SK-N-MC (cell line): ENCODE measurements around the genes TLCD5 and SORL1.

DNA sequence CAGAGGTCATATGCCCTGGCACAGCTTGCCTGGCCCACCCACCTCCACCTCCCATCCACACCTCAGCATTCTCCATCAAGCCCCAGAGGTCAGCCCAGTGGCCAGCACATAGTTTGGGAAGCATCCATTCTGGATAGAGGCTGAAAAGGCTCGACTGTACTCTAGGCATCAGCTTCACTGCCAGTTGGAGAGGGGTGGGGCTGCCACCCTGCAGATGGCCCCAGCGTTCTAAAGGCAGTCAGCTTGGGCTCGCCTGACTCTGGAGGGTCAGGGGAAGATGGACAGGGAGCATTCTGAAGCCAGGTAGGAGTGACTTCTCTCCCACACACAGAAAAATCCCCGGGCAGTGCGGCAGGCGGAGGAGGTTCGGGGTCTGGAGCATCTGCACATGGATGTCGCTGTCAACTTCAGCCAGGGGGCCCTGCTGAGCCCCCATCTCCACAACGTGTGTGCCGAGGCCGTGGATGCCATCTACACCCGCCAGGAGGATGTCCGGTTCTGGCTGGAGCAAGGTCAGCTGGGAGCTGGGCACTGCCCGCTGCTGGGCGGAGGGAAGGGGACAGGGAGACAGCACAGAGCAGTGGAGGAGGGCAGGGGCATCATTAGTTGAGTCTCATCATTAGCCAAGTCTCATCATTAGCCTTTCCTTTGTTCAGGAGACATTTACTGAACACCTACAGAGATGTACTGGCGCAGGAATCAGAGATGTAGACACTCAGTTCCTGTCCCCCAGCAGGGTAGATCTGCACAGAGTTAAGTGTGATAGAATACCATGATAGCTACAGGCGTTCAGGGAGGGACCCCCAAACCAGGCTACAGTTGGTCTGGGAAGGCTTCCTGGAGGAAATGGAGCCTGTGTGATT is 13.2 kb upstream of the POU2F3 start:
- RRBS, result no CpG with 5 or more reads among the region's 17 CpGs

- RRBS, result no CpG with 5 or more reads among the region's 4 CpGs
These were observed 9.5 kb upstream of the POU2F3 start for GRCh38 chr11:120230433-120230753.

- RRBS, result 2% methylated on average over 47 of the region's 87 CpGs
These were observed at the start of gene TLCD5 for GRCh38 chr11:120324707-120325942. TLCD5 (plus strand) TSS chr11:120325299.

DNA sequence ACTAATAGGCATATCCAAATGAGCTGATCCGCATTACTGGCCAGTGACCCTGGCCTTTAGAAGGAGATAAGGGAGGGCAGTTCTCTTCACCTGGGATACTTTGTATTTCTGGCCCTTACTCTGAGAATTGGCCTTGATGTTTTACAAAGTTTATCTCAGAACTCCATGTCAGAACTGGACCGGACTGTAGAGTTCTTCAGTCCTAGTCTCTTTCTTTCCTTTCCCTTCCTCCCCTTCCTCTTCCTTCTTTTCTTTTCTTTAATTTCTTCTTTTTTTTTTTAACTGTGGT is 788 bp downstream of the TLCD5 start:
- RRBS, result no CpG with 5 or more reads among the region's 2 CpGs

GRCh38 chr11:120339385-120340133 is 3.3 kb downstream of the ARHGEF12 start:
- RRBS, result no CpG with 5 or more reads among the region's 8 CpGs

DNA sequence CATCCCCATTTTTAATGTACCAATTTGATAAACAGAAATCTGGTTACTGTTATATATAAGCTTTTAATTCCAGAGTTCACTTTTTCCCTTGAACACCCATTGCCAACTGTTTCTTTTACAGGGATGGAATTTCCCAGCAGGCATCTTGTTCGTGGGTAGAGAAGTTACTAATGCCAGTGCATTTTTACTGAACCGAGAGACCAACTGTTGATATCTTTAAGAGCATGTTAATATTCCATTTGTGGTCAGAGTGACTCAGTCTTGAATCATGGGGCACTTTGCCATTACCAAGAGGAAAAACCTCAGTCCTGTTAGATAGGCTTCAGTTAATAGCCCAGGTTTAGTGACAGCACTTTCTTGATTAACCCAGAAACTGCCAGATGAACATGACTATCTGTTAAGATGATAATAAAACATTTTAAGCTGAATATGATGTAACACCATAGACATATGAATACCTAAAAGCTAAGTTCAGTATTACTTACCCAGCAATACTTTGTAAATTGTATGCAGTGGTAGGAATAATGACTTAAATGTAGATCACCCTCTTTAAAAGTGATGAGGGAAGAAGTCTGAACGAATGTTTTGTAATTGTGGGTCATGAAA is 79.4 kb upstream of the GRIK4 start:
- RRBS, result no CpG with 5 or more reads among the region's 3 CpGs

DNA sequence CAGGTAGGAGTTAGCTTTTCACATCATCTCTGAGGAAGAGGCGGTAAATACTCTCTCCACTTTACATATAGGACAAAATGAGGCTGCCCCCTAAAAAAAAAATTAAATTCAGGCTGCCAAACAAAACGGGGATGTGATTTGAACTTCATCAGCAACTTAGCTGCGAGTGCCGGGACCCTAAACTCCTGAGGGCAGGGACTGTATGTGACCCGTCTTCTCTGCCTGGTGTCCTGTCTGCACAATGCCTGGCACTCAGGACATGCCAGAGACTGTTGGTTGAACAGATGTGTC is 194.7 kb upstream of the TBCEL start:
- RRBS, result no CpG with 5 or more reads among the region's 5 CpGs

- RRBS, result no CpG with 5 or more reads among the region's 16 CpGs
These were observed 67.2 kb upstream of the TBCEL start for GRCh38 chr11:120956638-120957255.

- RRBS, result no CpG with 5 or more reads among the region's 4 CpGs
These were observed 21.7 kb downstream of the TBCEL start for GRCh38 chr11:121045442-121046192.

DNA sequence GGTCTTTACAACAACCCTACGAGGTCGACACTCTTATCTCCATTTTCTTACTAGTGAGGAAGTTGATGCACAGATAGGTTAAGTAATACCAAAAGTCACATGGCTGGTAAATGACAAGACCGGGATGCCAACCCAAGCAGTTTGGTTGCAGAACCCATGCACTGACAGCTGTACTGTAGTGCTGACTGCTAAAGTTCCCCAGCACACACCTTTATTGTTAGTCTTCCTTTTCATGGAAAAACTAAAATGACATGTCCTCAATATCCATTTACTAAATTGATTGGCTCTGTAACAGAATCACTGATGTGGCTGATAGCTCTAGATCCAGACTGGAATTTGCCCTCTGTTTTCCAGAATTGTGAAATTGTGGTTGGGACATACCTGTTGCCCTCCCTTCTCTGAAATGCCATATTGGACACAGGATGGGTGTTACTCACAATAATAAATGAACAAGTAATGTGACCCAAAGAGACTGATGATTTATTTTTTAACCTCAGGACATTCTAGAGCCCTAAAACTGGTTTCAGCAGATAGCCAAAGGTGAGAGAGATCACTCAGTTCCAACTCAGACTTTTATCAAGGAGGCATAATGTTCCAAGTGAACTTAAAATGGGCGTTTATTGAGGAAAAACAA is 9.3 kb upstream of the TECTA start:
- RRBS, result no CpG with 5 or more reads among the region's 4 CpGs

- RRBS, result no CpG with 5 or more reads among the region's 8 CpGs
These were observed 14.8 kb downstream of the SC5D start for GRCh38 chr11:121307207-121307950.

GRCh38 chr11:121372842-121373497 is 79.1 kb upstream of the SORL1 start:
- RRBS, result no CpG with 5 or more reads among the region's 9 CpGs

GRCh38 chr11:121451836-121452626 is at the start of gene SORL1:
SORL1 (plus strand) TSS chr11:121452314.
- RRBS, result 7% methylated on average over 26 of the region's 100 CpGs

GRCh38 chr11:121467942-121468510 is 15.9 kb downstream of the SORL1 start:
- RRBS, result no CpG with 5 or more reads among the region's 11 CpGs

- RRBS, result no CpG with 5 or more reads among the region's 4 CpGs
These were observed 91.3 kb downstream of the SORL1 start for GRCh38 chr11:121543215-121543917.

DNA sequence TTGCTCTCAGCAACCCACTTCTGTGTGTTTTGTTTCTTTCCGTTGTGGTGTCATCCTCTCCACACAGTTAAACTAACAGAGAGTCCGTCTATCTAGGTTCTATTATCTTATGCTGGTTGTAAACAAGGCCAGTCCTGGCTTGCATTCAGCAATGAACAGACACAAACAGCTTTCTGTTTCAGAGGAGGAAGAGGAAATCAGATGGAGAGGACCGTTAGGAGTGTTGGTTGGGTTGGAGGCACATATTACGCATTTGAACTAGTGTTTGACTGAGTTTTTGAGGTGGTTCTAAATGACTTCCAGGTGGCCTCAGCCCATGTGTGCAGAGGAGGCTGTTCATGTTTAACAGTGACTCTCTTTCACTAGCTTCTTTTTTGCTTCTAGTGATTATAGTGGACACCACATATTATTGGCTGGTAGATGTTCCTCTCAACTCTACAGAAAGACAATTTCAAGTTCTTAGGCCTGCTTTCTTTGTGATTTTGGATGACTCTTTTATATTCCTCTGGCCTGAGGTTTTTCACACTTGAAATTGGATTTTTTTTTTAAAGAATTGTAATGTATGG is 130.3 kb downstream of the SORL1 start:
- RRBS, result no CpG with 5 or more reads among the region's 4 CpGs

- RRBS, result no CpG with 5 or more reads among the region's 3 CpGs
These were observed 134.5 kb downstream of the SORL1 start for GRCh38 chr11:121586701-121587018.

GRCh38 chr11:121587957-121588189 is 135.8 kb downstream of the SORL1 start:
- RRBS, result no CpG with 5 or more reads among the region's 11 CpGs

GRCh38 chr11:121630343-121630982 is 178.3 kb downstream of the SORL1 start:
- RRBS, result no CpG with 5 or more reads among the region's 4 CpGs

DNA sequence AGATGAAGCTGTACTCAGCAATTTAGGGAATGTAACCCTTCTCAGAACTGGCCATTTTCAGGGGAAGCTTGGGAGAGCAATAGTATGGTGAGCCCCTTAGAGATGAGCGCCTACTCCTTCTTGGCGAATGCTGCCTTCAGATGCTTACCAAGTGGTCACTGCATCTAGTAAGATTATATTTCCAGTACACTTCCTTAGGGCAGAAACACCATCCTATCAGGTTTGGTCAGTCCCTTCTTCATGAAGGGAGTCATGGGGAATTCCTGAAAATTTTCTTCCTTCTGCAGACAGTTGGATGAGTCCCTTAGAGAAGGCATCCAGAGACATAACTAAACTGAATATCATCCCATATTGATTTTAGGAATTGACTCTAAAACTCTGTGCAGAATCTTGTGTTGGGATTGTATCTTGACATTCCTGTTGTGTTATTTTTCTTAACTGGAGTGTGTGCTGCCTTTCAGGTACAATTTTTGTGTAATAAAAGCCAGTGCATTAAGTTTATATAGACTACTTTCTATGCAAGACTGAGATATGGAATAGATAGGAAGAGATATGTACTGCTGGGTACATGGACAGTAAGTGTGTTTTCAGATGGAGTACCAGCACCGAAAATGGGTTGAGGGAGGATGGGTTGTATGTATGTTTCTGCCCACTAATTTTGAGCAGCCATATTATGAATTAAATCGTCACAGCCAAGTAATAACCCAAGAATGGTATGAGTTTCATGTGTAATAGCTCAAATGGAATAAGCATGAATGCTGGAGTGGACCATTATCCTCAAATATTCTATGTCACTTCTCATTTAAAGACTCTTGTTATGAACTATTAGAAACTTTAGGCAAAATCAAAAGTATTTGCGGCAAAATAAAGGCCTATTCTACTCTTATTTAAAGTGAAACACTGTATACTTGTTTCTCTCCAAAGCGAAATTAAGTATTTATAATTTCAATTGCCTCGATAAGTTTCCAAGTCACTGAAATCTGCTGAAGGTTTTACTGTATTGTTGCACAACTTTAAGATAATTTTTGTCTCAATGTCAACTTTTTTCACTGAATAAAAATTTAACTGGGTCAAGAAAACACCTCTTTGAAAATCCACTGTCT is 180.8 kb downstream of the SORL1 start:
- RRBS, result no CpG with 5 or more reads among the region's 7 CpGs